RPMI7951 (cell line): ENCODE results near the genes MEIOB and RPL3L.

- RAMPAGE, long total RNA = no peak
Observed at GRCh38 chr16:1331532-1332302, 1.7 kb upstream of the BAIAP3 start.

GRCh38 chr16:1349053-1349811 lies 2.4 kb downstream of the TSR3 start:
- RAMPAGE, long total RNA = no peak

DNA sequence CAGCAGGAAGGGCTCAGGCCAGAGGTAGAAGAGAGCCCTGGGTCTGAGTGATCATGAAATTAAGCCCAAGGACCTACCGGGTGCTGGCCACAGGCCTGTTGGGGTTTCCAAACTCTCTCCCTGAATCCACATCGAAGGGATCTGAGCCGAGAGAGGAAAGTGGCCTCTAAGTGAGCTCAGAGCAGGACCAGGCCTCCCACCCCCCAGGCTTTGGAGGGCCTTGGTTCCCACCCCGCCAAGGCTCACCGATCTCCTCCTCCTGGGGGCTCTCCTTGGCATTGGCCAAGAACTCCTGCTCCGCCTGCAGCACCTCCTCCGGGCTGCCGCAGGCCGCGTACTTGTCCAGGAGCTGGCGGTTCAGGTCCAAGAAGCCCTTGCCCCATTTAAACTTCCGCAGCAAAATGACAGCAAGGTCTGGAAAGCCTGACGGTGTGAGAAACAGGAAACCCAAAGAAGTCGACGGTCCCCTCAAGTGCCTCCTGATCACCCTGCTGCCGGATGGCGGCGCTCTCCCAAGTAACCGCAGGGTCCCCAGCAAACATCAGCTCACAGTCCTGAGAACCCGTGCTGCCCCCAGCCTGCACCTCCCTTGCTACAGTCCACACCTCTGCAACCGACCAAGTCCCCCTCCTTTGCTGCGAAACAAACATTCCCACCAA lies 1.7 kb downstream of the TSR3 start:
- RAMPAGE, long total RNA = no peak

DNA sequence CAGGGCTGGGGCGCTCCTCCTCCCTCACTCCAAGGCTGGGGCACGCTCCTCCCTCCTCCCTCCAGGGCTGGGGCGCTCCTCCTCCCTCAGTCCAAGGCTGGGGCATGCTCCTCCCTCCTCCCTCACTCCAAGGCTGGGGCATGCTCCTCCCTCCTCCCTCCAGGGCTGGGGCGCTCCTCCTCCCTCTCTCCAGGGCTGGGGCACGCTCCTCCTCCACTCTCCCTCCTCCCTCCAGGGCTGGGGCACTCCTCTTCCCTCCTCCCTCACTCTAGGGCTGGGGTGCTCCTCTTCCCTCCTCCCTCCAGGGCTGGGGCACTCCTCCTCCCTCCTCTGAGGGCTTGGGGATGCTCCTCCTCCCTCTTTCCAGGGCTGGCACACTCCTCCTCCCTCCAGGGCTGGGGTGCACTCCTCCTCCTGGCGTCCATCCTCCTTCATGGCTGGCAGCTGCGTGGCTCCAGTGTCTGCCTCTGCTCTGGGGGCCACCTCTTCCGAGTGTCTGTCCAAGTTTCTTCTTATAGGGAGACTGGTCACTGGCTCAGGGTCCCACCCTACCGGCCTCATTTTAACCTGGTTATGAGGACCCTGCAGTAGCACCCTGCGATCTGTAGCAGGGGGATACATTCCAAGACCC lies 24.5 kb downstream of the GNPTG start:
- RAMPAGE, long total RNA = no peak

GRCh38 chr16:1445801-1446436 lies 1.6 kb upstream of the CCDC154 start:
- RAMPAGE, long total RNA = no peak

DNA sequence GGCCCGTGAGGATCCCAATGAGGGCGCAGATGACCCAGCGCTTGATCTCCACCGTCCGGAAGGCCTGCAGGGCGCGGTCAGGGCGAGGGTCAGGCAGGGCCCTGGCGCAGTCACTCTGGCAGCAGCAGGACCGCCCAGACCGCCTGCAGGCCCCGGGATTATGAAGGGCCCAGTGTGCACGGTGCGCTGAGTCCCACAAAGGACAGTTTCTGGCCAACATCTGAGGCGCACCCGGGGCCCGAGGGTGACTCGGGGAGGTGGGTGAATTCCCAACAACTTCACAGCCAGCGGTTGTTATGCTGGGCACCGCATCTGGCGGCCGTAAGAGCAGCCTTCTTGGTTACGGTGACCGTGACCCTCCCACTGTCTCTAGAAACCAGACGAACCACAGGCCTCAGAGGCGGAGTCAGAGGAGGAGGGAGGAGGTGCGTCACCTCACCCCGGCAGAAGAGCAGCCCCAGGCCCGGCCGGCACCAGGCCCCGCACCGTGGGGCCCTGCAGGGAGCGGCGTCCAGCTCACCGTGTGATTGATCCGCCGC lies 13.9 kb downstream of the CLCN7 start:
- RAMPAGE, long total RNA = no peak

DNA sequence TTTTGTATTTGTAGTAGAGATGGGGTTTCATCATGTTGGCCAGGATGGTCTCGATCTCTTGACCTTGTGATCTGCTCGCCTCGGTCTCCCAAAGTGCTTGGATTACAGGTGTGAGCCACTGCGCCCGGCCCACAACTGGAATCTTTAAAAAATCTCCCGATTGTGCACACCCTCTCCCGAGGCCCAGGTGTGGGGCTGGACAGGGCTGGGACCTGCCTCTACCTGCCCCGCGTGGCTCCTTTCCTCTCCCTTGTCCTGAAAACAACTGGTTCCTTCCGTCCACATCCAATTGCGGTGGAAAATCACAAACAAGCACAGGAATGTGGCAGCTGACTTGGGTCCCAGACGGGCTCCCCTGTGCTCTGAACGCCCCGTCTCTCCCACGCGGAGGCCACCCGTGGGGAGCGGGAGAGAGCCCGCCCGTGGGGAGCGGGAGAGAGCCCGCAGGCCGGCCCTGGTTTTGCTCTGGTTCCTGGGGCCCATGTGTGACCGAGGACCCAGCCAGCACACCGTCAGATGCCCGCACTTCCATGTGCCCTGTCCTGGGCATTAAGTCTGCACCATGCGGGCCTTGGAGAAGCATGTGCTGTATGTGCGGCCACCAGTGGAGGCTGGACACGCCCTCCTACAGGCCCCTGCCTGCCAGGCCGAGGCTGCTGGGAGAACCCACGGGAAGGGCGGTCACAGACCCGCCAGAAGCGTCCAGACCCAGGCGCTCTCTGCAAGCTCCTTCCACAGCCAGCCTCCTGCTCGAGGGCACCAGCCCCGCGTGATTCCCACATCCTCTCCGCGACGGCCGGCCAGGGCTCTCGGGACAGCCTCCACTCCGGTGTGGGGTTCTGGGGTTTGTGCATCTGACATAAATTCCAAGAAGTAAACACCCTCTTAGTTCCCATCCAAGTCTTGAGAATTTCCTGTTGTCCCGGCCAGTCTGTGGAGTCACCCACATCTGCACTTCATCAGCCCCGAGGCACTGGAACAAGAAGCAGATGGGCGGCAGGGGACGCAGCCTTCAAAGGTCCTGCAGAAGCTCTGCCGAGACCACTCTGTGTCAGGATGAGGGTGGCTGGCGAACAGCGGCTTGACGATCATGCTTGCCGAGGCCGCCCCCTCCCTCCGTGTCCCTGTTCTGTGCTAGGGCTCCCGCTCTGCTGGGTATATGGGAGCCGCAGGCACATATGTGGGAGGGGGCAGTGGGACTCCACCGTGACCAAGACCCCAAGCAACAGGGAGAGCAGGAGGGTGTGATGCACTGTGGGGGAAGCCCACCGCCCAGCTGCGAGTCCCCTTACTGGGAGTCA lies 2.7 kb upstream of the TMEM204 start:
- RAMPAGE, long total RNA = no peak

DNA sequence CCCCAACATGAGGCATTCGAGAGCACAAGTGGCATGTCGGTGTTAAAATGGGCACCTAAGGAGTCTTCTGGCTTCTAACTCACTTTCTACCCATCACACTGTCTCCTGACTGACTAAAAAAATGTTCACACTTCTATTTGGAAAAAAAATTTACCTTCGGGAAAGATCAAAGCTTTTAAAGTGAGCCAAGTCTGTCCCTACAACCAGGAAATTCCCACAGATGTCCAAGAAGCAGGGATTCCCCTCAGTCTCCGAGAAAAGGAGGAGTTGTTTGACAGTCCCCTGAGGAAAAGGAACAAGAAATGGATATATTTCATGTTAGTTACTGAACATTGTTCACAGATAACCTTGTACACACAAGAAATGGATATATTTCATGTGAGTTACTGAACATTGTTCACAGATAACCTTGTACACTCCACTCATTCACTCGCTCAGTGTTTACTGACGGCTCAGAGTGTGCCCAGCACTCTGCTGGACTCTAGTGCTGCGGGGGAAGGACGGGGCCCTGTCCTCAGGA lies 37.8 kb downstream of the TMEM204 start:
- RAMPAGE, long total RNA = no peak

- RAMPAGE, long total RNA = no peak
Observed at GRCh38 chr16:1591974-1592869, 19.6 kb downstream of the IFT140 start.

DNA sequence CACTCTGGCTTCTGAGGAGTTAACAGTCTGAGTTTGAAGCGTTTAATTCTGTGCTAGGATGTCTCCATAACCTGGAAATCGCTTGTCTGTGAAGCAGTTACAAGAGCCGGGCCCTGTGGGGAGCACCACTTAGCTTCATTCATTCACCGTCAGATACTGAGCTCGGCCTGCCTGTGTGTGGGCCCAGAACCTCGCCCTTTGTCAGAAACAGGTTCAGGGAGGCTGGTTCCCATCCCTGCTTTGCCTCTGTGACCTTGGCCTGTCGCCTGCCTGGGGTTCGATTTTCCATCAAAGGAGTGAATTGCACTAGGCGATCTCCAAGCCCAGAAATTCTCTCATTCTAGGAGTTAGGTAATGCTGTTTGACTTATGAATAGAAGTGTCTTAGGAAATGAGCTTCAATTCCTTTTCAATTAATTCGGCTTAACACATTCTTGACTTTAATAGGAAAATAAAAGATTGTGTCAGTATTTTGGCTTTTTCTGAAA lies 1.5 kb downstream of the MAPK8IP3 start:
- RAMPAGE, long total RNA = no peak

DNA sequence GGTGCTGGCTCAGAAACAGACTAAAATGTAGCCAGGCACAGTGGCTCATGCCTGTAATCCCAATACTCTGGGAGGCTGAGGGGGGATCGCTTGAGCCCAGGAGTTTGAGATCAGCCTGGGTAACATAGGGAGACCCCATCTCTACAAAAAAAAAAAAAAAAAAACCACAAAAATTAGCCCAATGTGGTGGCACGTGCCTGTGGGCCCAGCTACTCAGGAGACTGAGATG lies 13.4 kb downstream of the MAPK8IP3 start:
- RAMPAGE, long total RNA = no peak

DNA sequence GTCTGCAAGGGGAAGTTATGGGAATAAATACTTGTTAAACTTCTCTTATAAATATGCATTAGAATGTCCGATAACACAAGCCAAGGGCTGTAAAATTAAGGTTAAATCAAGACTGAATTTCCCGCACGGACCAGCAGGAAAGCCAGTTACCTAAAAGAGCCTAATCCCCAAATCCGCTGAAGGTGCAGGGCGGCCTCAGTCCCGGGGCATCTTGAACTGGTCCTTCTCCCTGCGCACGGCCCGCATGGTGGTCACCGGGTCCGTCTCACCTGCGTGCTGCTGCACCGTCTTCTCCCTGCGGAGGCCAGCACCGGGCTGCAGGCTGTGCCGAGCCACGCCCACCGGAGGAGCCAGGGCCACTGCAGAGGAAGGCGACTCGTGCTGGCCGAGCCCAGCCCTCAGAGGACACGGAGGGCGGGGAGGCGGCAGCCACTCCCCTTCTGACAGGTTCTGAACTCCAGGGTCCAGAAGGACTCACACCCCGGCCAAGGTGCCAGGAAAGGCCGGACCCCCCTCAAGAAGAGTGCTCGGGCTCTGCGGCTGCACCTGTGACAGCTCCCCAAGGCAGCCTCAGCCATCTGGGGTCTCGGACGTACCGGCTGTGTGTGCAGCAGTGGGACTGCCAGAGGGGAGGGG lies 15.7 kb upstream of the IGFALS start:
- RAMPAGE, long total RNA = no peak

DNA sequence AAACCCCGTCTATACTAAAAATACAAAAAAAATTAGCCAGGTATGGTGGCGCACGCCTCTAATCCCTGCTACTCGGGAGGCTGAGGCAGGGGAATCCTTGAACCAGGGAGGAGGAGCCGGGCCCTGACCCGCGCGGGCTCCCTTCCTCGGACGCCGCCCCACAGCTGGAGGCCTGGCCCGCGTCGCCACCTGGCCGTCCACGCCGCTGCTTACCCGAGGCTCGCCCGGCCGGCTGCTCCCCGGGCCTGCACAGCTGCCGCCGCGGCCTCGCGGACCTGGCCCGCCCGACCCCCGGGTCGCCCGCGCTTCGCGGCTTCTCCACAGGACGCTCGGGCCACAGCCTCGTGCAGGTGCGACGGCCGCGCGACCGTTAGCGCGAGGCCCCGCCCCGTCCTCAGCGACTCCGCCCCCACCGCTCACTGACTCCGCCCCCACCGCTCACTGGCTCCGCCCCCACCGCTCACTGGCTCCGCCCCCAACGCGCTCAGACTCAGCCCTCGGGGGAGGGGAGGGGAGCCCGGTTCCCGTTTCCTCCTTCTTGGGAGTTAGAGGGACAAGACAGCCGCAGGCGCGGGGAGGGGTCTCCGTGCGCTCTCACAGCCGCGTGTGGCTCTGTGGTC lies at the start of gene MEIOB:
TSS of gene MEIOB (minus strand) at position 385 of the 620 bp plus-strand sequence.
- RAMPAGE, long total RNA = no peak

DNA sequence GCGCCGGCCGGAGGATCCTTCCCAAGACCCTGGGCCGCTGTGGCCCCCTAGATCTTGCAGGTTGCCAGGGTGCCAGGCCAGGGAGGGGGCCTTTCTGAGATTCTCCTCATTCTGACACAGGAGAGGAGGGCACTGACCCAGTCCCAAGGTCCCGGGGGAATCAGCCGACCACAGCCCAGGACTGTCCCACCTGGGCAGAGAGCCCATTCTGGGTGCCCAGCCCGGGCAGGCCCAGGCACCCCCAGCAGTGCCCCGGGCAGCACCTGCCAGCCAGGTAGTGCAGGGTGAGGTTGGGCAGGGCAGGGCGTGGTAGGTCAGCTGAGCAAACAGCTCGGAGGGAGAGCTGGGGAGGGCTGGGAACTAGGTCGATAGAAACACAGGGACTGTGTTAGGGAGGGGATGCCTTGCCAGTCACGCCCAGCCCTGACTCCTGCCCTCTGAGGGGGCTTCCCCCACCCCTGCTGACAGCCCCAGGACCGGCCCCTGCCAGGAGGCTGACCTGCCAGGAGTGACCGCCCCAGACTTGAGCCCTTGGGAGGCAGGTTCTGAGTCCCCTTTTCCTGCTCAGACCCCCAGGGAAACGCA lies 4.9 kb downstream of the HS3ST6 start:
- RAMPAGE, long total RNA = no peak

- RAMPAGE, long total RNA = no peak
Observed at GRCh38 chr16:1954492-1954869, at the start of gene RPL3L. Gene RPL3L (minus strand): TSS chr16:1954689.

DNA sequence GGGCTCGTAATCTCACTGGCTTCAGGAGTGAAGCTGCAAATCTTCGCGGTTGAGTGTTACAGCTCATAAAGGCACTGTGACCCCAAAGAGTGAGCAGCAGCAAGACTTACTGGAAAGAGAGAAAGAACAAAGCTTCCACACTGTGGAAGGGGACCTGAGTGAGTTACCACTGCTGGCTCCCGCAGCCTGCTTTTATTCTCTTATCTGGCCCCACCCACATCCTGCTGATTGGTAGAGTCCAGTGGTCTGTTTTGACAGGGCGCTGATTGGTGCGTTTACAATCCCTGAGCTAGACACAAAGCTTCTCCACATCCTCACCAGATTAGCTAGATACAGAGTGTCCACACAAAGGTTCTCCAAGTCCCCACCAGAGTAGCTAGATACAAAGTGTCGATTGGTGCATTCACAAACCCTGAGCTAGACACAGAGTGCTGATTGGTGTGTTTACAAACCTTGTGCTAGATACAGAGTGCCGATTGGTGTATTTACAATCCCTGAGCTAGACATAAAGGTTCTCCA lies 1.7 kb upstream of the NDUFB10 start:
- RAMPAGE, long total RNA = no peak

GRCh38 chr16:1961379-1962246 lies 2.3 kb downstream of the NDUFB10 start:
- RAMPAGE, long total RNA = no peak

GRCh38 chr16:2002437-2003360 lies 12.9 kb downstream of the SYNGR3 start:
- RAMPAGE, long total RNA = no peak

DNA sequence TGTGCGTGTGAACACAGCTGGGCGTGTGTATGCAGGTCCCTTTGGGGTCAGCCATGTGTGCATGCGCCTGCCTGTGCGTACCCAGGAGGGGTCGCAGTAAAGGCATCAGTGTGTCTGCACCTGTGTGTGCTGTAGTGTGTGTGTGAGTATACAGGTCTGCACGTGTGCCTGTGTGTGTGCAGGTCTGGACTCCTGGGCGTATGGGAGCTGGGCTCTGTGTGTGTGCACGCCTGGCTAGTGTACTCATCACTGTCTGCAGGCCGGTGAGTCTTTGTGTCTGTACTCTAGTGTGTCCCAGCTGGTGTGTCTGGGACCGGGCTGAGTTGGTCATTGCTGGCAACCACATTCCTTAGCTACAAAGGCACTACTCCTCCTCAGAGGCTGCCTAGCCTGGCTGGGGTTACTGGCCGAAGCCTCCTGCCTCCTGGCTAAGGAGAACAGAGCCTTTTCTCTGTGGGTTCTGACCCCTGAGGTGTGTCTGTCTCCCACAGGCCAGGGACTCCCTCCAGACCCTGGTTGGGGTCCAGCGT lies 933 bp downstream of the NHERF2 start:
- RAMPAGE, long total RNA = no peak

DNA sequence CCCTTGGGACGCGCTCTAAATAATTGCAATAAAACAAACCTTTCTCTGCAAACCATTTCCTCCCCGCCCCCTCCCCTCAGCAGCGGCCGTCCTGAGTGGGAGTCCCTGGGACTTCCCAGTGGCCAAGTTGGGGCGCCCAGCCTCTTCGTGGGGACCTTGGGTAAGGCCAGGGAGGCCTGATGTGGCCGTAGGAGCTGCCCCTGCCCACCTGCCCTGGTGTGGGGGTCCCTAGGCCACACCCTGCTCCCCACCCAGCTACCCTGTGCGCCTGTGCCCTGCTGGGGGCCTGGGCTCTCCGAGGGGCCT lies 9.2 kb downstream of the NTHL1 start:
- RAMPAGE, long total RNA = no peak